Neural progenitor cell (in vitro differentiated cells): ENCODE measurements around the genes PUS7L and IRAK4.

DNA sequence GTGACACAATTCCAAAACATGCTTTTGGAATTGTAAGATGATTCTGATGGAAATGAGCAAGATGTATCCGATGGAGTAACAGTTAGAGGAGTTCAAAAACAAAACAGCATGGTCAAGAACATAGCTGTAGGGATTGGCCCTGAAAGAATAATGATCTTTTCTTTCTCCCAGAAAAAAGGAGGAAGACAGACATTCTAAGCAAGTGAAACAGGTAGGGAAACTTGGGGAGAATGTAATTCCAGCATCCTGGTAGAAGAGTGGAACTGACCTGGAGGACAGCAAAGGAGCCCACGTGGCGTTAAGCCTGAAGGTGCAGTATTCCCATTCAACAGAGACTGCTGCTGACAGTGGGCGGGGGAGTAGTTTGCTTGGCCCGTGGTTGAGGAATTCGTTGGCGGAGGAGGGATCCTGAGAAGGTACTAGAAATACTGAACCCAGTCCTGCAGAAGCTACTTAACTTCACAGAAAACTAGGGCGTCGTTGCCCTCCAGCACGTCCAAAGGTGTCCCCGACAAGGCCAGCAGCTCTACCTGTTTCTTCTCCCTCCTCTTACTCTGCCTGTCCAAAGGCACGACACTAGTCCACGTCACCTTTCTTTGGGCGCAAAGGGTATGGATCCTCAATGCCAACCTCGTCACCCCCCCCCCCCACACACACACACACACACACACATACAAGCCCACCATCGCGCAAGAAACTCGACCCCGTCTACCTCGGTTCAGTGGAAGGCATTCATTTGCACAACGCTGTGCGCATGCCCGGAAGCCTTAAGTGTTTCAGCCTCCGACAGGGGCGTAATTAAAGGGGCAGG lies at the start of gene PUS7L:
Gene PUS7L, minus strand, starts transcription at position 773 of the 811 bp plus-strand sequence.
- RAMPAGE, long total RNA, result no peak

- RAMPAGE, long total RNA, result no peak
Measured at GRCh38 chr12:43758829-43759539, at the start of gene IRAK4. TSS of gene IRAK4 (plus strand) at chr12:43758951.

DNA sequence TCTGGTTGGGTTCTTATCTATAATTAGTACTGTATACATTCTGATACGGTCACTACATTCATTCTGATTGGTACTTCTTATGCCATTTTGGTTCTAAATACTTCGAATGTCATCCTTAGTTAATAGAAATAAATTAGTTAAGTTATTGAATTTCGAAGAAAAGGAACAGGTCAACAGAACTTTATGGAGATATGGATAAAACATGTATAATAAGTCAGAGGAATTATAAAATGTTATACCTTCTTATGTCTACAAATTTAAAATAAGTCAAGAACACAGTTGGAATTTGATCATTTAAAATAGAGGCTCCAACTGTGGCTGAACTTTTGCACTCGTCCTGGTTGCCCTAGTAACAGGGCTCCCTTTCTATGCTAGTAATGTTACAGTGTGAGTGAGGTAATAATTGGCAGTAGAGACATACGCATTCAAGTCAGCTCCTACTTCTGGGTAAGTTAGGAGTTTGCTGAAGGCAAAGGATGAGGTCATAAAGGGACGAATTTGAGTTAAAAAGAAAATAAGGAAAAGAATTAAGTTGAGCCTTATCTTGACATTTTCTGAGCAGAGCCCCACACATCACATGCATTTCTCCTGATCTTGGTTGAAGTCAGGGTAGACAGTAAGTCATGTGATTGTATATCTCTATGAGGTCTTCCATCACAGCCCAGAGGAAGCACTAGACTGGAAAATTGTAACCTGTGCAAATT lies 129.0 kb downstream of the TMEM117 start:
- RAMPAGE, long total RNA, result no peak

- RAMPAGE, long total RNA, result no peak
Measured at GRCh38 chr12:44252513-44252938, 416.6 kb downstream of the TMEM117 start.

DNA sequence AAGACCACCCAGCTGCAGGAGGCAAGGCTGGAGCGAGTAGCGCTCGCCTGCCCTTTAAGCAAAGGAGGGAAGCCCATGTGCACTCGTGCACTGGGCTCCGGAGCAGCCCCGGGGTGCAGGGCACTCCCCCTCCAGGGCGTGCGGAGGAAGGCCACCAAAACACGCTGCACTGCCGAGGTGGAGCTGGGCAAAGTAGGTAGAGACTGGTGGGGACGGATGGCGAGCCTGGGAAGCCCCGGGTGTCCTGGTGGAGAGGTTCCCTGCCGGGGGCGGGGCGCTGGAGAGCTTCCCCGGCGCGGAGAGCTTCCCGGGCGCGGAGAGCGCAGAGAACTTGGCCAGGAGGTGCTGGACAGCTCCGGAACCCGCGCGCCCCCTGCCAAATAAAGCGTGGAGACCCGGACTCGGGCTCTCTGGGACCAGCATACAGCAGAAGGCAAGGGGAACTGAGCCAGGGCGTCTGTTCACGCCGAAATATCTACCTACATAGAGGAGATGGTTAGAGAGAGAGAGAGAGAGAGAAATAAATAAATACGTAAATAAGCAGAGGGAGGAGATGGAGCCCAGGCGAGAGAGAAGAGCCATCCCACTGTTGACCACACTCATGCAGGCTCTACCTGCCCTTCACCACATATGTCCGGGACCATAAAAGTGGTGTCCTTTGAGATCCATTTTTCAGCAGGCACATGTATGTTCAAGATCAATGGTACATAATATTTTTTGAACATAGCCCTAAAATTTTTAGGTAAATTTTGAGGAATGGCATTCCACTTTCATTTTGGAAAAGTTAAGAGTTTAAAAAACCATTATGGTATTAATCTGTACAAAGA lies 747 bp upstream of the NELL2 start:
- RAMPAGE, long total RNA, result no peak

DNA sequence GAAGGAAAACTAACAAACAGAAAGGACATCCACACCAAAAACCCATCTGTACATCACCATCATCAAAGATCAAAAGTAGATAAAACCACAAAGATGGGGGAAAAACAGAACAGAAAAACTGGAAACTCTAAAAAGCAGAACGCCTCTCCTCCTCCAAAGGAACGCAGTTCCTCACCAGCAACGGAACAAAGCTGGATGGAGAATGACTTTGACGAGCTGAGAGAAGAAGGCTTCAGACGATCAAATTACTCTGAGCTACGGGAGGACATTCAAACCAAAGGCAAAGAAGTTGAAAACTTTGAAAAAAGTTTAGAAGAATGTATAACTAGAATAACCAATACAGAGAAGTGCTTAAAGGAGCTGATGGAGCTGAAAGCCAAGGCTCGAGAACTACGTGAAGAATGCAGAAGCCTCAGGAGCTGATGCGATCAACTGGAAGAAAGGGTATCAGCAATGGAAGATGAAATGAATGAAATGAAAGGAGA lies 155.8 kb downstream of the ANO6 start:
- RAMPAGE, long total RNA, result no peak

DNA sequence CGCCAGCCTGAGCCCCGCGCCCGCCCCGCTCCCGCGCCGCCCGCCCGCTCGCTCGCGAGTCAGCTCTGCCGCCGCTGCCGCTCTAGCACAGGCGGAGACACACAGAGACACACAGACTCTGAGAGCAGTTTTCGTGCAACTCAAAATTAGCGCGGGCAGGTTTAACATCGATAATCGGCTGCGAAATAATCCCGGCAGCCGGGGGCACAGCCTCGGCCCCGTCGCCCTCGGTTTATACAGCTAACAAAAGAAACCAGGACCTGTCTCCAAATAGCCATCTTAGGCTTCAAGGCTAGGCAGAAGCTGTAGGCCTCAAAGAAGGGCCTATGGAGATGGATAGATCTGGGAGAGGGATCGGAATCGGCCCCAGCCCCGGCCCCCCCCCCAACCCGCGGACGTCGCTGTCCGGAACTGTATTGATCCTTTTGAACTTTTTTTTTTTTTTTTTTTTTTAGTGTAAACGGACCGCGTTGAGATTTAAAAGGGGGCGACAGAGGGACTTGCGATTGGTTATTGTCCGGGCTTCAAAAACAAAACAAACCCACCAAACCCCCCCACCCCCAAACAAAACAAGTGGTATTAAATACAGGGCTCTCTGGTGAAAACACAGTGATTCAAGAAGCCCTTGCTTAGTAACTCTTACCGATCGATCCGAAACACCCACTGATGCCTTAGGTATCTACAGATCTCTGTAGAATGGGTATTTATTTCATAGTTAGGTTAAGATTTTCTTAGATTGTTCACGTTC lies 1.1 kb downstream of the ARID2 start:
- RAMPAGE, long total RNA, result no peak

GRCh38 chr12:45732170-45732630 lies 2.7 kb downstream of the ARID2 start:
- RAMPAGE, long total RNA, result no peak

GRCh38 chr12:45926454-45927783 lies 63.5 kb downstream of the SCAF11 start:
- RAMPAGE, long total RNA, result no peak

GRCh38 chr12:45986564-45987138 lies 3.7 kb downstream of the SCAF11 start:
- RAMPAGE, long total RNA, result no peak

- RAMPAGE, long total RNA, result no peak
Measured at GRCh38 chr12:46177871-46178301, 91.0 kb downstream of the SLC38A1 start.

GRCh38 chr12:46357872-46358508 lies 14.6 kb downstream of the SLC38A2 start:
- RAMPAGE, long total RNA, result no peak

- RAMPAGE, long total RNA, result no peak
Measured at GRCh38 chr12:46364778-46365550, 7.6 kb downstream of the SLC38A2 start.

DNA sequence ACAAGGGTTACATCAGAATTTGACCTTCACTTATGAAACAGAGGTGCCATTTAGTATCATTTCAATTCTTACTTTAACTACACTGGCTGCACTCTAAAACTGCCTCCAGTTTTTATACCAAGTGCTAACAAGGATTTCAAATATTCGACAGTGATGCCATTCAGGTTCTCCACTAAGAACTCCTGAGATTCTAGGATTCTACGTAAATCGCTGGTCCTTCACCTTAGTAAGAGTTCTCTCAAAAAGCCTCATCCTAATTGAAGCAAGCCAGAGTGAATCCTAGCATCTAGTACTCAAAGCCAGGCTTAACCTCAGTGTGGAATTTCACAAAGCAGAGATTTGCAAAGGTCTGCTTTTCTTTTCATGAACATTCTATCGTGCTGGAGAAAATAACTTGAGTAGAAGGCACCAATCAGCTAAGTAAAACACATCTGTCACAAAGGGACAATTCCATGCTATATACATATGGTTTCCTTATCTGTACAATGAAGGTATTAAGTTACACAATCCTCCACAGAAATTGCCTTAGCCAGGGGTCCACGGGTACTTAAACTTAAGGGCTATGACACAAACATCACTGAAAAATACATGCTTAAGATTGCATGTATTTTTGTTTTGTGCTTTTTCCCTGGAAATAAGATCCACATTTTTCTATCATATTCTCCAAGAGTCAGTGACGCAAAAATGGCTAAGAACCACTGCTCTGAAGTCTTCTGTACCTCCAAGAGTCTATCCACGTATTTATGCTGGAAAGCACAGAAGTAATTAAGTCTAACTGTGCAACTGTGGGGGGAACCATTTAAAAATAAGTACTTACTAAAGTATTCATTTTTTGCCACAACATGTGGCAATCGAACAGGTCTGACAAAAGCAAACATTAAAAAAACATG lies 3.2 kb downstream of the SLC38A2 start:
- RAMPAGE, long total RNA, result no peak

- RAMPAGE, long total RNA, result no peak
Measured at GRCh38 chr12:46387636-46388083, 15.1 kb upstream of the SLC38A2 start.

GRCh38 chr12:46413382-46413985 lies 40.9 kb upstream of the SLC38A2 start:
- RAMPAGE, long total RNA, result no peak

DNA sequence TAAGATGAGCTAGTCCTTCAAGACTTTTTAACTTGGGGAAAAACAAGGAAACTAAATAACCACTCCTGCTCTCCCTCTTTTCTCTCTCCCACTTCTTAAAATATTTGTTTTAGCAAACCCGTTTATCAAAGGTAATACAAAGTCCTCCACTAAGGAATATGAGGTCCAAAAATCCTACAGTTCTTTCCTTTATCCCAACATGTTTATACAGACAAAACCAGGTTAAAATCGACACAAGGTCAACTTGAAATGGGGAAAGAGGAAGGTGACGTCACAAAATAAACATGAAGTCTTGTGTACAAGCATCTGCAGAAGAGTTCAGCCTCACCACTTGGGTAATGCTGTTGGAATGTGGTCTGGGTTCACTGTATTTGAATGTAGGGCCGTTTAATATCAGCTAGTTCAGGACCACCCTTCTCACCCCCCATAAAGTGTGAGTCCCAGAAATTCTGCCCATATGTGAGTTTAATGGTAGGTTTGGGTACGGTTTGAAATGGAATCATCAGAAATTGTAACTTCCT lies 119.9 kb upstream of the SLC38A2 start:
- RAMPAGE, long total RNA, result no peak

DNA sequence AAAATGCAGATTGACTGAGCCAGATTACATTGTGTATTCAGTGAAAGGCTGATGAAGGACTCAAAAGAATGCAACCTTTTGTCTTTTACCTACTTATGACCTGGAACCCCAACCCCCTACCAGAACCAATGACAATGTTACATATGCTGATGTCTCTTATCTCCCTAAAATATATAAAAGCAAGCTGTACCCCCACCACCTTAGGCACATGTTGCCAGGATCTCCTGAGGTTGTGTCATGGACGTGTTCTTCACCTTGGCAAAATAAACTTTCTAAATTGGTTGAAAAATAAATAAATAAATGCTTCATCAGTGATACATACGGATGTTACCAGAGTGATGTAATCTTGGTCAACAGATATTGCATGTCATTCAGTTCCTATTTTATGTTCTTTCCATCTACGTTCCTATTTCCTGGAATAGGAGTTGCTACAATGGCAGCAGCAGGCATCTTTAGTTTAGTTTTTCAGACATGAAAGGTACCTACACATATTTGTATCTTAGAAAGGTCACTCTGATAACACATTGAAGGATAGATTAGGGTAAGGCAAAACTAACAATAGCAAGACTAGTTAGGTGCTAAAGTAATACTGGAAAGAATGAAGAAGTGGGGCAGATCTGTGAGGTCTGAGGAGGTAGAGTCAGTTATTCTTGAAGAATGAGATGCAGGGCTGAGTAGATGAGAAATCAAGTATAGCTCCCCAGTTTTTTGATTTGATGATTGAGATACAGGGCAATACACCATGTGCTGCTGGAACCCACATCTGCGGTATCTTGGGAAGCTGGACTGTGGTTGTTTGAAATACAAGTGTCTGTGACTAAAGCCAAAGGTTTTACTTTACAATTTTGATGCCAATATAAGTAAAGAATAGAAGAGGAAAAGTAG lies 189.7 kb upstream of the SLC38A2 start:
- RAMPAGE, long total RNA, result no peak

GRCh38 chr12:46661340-46661751 lies 164.5 kb downstream of the SLC38A4 start:
- RAMPAGE, long total RNA, result no peak

GRCh38 chr12:46804372-46804855 lies 21.4 kb downstream of the SLC38A4 start:
- RAMPAGE, long total RNA, result no peak